ENCODE measurements around a stretch of chr4.

DNA sequence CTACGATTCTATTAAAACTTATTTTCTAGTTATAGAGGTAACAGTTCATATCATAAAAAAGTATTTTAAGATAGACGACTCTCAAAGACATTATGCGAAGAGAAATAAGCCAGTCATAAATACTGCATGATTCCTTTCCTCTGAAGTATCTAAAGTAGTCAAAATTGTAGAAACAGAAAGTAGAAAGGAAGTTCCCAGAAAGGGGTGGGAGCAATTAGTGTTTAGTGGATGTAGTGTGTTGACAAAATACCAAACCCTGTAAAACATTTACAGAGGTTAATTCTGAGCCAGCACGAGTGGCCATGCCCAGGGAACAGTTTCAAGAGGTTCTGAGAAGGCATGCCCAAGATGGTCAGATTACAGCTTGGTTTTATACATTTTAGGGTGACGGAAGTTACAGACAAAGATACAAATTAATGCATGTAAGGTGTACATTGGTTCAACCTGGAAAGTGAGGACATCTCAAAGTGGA, 34.4 kb upstream of the SLC25A4 start:
- PRO-cap, result no peak

GRCh38 chr4:185213726-185214526, 4.5 kb downstream of the SNX25 start:
- PRO-cap, result no peak

DNA sequence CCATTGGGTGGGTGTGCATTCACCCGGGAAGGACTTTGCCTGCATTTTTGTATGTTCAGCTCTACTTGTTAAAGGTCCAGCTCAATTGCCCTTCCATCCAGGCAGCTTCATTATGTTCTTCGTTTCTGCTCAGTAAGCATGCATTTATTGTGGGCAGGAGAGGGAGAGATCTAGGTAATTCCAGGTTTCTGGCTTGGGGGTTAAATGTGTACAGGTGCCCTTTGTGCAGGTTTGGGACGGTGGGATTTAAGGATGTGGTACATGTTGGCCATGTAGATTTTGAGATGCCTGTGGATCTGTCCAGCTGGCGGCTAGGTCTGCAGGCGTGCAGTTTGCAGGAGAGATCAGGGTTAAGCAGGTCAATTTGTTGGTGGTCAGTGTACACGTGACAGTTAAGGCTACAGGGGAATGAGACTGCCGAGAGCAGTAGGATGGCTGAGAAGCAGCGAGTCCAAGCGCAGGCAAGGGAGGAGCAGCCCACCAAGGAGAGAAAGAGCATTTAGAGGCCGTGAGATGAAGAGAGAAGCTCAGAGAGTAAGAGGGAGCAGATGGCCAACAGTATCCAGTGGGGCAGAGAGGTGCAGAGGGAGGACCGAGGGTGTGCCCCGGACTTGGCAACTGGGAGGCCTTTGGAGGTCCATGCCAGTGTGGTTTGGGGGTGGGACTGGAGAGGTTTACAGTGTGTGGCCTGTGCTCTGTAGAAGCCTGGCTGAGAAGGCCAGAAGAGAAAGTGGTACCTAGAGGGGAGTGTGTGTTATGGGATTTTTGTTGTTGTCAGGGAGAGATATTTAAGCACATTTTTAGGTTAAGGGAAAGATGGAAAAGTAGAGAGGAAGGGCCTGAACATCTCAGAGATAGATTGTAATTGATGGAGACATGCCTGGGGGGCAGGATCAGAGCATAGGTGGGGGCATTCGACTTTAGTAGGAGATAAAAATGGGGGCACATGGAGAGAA, 18.3 kb downstream of the SNX25 start:
- PRO-cap, result no peak

- PRO-cap, result no peak
Measured at GRCh38 chr4:185379599-185380168, 16.0 kb downstream of the LRP2BP start.

DNA sequence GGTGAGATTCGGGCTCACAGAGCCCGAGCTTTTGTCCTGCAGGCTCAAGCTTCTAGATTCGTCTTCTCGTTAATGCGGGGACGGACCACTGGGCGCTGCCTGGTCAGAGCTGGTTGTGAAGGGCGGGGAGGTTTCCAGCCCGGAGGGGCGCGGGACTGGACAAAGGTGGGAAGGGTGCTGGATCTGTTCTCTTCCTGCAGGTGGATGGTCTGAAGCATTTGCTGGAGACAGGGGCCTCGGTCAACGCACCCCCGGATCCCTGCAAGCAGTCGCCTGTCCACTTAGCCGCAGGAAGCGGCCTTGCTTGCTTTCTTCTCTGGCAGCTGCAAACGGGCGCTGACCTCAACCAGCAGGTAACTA, 289 bp downstream of the ANKRD37 start:
- PRO-cap, result no peak

GRCh38 chr4:185470424-185471191, 925 bp downstream of the CCDC110 start:
- PRO-cap, result unidirectional peak, plus-strand start at chr4:185470595

DNA sequence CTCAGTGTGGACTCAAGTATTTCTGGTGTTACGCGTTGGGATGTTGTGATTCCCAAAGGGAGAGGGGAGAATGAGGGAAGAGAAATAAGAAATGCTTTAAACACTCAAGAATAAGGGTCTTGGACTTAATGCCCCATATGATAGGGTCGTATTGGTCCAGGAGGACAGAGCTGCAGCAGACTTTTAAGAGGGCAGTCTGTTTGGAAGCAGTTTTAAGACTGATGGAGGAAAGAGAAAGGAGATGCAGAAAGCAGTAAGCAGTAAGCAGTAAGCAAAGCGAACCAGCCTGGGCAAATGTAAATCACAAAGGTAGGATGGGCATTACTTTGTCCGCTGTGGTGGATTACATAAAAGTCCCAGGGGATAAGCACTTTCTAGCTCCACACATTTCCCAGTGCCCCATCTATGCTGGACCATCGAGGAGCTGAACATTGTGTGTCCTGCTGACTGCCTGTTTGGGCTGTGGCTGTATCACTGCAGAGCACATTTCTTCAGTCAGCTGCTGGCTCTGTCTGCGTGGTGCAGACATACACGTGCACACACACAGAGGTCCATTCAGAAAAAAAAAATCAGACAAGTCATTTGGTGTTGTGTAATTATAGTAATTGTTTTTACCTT, 867 bp upstream of the PDLIM3 start:
- PRO-cap, result no peak

DNA sequence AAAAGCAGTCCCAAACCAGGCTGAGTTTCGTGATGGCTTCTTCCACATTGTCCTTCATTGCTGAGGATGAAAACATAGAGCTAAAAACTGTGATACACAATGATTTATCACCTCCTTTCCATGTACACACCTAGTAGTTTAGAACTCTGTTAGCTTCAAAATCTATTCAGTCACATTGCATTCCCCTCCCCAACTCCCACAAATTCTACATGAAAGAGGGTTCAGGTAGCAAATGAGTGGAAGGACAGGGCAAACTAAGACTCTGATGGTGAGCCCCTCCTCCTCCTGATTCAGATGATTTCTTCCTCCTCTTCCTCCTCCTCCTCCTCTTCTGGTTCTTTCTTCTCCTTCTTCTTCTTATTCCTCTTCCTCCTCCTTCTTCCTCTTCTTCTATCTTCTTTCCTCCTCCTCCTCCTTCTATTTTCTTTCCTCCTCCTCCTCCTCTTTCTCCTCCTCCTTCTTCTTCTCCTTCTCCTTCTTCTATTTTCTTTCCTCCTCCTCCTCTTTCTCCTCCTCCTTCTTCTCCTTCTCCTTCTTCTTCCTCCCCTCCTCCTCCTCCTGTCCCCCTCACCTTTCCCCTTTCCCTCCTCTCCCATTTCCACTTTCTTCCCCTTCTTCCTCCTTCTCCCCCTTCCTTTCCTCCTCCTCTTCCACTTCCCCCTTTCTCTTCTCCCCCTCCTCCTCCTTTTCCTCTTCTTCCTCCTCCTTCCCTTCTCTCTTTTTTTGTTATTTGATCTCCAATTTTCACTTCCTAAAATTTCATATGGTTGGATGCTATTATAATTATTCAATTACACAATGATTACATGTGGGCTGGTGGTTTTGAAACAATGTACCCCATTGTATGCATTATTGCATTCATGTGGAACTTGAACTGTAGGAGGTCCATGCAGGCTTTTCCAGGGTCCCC, 68.3 kb downstream of the SORBS2 start:
- PRO-cap, result no peak

GRCh38 chr4:185745194-185745599, 66.8 kb downstream of the SORBS2 start:
- PRO-cap, result no peak

- PRO-cap, result no peak
Measured at GRCh38 chr4:185758243-185759124, 53.5 kb downstream of the SORBS2 start.

DNA sequence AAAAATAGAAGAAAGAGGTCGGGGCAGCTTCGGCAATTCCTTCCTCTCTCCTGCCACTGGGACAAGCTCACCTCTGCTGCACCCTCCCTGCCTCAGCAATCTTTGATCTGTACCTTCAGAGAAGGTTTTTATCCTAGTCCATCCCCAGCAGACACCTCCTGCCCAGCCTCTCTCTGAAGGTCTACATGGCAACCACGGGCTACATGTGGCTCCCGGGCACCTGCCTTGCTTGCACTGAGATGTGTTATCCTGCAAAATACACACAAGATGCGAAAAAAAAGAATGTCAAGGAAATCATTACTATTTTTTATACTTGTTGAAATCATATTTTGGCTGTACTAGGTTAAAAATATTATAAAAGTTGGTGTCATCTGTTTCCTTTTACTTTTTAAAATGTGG, 16.7 kb downstream of the SORBS2 start:
- PRO-cap, result no peak

DNA sequence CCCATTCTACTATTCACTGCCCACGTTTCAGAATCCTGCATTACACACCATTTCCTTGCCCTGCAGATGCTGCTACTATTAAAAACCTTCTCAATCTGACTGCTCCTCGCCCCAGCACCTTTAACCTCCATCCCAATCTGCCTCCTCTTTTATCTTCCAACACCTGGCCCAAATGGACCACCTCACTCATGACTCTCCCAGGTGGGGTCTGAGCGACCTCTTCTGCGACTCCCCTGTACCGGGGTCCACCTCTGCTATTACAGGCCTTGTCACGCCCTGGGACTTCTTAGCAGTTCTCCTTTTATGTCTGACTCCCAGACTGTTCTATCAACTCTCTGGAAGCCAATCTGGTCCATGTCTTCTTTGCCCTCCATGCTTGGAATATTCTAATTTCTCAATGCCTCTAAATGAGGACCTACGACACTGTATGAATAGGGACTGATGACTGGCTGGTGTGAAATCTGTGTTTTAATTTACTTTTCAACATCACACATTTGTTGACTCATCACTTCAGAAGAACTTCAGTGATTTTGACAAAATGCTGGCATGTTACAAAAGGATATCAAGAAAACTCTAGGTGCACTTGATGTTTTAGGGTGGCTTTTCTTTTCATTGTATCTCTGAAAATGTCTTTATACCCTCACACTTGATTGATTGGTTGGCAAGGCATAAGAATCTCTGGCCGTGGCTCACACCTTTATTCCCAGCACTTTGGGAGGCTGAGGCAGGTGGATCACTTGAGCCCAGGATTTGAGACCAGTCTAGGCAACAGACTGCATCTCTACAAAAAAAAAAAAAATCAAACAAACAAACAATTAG, 1.8 kb upstream of the SORBS2 start:
- PRO-cap, result no peak

- PRO-cap, result no peak
Measured at GRCh38 chr4:185830451-185831146, 18.6 kb upstream of the SORBS2 start.

DNA sequence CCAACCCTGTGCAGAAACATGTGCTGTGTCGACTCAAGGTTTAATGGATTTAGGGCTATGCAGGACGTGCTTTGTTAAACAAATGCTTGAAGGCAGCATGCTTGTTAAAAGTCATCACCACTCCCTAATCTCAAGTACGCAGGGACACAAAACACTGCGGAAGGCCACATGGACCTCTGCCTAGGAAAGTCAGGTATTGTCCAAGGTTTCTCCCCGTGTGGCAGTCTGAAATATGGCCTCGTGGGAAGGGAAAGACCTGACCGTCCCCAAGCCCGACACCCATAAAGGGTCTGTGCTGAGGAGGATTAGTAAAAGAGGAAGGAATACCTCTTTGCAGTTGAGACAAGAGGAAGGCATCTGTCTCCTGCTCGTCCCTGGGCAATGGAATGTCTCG, 18.8 kb upstream of the TLR3 start:
- PRO-cap, result no peak

- PRO-cap, result no peak
Measured at GRCh38 chr4:186121254-186121995, 52.5 kb downstream of the TLR3 start.

DNA sequence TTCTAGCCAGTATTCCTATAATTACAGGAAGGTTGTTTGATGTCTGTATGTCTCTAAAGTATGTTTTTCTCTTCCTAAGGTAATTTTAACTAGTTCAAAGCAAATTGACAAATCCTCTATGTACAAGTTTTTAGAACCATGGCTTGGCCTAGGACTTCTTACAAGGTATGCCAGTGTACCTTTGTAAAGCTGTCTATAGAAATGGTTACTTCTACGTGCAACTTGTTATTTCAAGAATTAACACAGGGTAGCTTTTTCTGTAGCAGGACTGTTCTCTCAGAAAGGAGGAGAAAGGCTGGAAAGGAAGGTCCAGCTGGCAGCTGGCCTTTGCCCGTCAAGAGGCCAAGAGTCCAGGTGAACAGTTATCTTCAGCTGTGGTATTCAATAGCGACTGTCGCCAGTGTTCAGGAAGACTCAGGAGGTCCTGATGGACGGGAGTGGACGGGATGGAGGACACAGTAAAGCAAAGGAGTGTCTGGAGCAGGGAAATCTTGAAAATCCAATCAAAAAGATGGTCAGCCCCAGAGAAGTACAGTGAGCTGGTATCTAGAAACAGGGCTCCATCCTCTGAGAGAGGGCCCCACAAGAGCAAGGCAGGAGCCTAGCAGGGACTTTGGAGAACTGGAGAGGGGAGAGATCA, 4.7 kb downstream of the CYP4V2 start:
- PRO-cap, result no peak

GRCh38 chr4:186196788-186197559, 5.6 kb downstream of the CYP4V2 start:
- PRO-cap, result no peak

DNA sequence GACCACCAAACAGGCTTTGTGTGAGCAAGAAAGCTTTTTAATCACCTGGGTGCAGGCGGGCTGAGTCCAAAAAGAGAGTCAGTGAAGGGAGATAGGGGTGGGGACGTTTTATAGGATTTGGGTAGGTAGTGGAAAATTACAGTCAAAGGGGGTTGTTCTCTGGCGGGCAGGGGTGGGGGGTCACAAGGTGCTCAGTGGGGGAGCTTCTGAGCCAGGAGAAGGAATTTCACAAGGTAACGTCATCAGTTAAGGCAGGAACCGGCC, 18.8 kb upstream of the F11 start:
- PRO-cap, result no peak

DNA sequence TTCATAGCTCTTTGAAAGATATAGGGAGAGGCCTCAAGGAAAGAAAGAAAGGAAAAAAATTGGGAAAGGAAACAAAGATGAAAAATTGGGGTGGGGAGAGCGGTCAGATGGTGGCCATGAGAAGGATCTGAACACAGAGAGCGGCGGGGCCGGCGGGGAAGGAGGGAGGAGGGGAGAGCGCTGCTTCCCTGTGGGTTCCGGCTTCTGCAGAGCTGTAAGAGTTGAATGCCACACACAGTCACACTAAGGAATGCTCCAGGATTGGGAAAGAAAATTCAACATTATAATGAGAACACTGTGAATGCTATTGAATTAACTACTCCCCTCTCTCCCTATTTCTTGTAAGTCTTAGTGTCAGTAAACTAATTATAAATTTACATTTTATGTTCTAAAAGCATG, 728 bp downstream of the F11 start:
- PRO-cap, result no peak

- PRO-cap, result bidirectional peak, plus-strand start at chr4:186726824, minus-strand start at chr4:186726659
Measured at GRCh38 chr4:186726436-186727501, 3.1 kb upstream of the FAT1 start.

All from ReNcell CX (cell line).